NCI-H460 (cell line): ENCODE measurements around a stretch of chr20.

DNA sequence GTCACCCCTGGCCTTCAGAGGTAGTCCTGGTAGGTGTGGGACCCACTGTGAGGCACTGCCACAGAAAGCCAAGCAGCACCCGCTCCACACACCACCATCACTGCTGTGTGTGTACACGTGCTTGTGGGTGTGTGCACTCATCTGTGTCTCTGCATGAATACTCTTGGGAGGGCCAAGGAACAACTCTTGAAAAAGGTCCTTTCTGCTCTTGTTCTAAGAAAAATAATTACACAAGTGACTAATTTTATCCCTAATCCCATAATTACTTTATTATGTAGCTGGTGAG, 21.8 kb upstream of the EPB41L1 start:
RAMPAGE:
- cytosol, long total RNA = no peak
- long total RNA = no peak
- nucleus, long total RNA = no peak

DNA sequence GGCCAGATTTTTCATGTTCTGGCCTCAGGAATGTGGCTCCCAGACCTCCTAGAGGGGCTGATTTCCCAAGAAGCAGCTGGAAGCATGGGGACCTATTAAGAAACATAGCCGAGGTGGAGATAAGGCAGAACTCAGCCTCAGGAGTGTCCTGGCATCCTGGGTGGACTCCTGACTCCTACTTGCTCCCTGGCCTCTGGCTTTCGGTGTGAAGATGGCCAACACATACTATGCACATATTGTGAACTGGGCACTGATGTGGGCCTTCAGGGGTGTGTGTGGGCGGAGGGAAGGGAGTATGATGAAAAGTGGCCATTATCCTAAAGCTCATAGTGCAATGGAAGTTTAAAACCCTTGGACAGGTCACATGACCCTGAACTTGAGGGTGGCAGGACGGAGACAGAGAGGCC, 6.6 kb upstream of the EPB41L1 start:
RAMPAGE:
- cytosol, long total RNA = no peak
- long total RNA = no peak
- nucleus, long total RNA = no peak

RAMPAGE:
- cytosol, long total RNA = no peak
- long total RNA = no peak
- nucleus, long total RNA = no peak
Observed at GRCh38 chr20:36255889-36256405, 19.7 kb downstream of the AAR2 start.

RAMPAGE:
- cytosol, long total RNA = no peak
- long total RNA = no peak
- nucleus, long total RNA = no peak
Observed at GRCh38 chr20:36468317-36468757, 73.0 kb upstream of the MYL9 start.

DNA sequence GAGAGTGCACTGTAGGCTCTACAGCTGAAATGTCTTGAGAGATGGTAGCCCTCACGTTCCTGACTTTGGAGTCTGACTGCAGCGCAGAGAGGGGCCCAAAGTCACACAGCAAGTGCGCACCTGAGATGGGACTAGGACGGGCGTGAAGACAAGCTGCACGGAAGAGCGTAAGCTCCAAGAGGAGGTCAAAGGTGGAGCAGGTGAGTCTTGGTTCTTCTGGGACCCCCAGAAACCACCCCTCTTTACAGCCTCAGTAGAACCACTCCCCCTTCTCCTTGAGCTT, 607 bp downstream of the SLA2 start:
RAMPAGE:
- cytosol, long total RNA = no peak
- long total RNA = no peak
- nucleus, long total RNA = no peak

RAMPAGE:
- cytosol, long total RNA = no peak
- long total RNA = no peak
- nucleus, long total RNA = no peak
Observed at GRCh38 chr20:36703563-36704042, 42.3 kb downstream of the NDRG3 start.

GRCh38 chr20:36844943-36845649, 18.2 kb downstream of the SOGA1 start:
RAMPAGE:
- cytosol, long total RNA = no peak
- long total RNA = no peak
- nucleus, long total RNA = no peak

GRCh38 chr20:36886841-36887803, 11.2 kb downstream of the TLDC2 start:
RAMPAGE:
- cytosol, long total RNA = no peak
- long total RNA = no peak
- nucleus, long total RNA = no peak

RAMPAGE:
- cytosol, long total RNA = no peak
- long total RNA = no peak
- nucleus, long total RNA = no peak
Observed at GRCh38 chr20:37043230-37044031, 52.4 kb downstream of the RBL1 start.

RAMPAGE:
- cytosol, long total RNA = no peak
- long total RNA = no peak
- nucleus, long total RNA = no peak
Observed at GRCh38 chr20:37295465-37296100, 6.1 kb downstream of the MANBAL start.

RAMPAGE:
- cytosol, long total RNA = no peak
- long total RNA = no peak
- nucleus, long total RNA = no peak
Observed at GRCh38 chr20:37397575-37397975, 51.6 kb downstream of the SRC start.

DNA sequence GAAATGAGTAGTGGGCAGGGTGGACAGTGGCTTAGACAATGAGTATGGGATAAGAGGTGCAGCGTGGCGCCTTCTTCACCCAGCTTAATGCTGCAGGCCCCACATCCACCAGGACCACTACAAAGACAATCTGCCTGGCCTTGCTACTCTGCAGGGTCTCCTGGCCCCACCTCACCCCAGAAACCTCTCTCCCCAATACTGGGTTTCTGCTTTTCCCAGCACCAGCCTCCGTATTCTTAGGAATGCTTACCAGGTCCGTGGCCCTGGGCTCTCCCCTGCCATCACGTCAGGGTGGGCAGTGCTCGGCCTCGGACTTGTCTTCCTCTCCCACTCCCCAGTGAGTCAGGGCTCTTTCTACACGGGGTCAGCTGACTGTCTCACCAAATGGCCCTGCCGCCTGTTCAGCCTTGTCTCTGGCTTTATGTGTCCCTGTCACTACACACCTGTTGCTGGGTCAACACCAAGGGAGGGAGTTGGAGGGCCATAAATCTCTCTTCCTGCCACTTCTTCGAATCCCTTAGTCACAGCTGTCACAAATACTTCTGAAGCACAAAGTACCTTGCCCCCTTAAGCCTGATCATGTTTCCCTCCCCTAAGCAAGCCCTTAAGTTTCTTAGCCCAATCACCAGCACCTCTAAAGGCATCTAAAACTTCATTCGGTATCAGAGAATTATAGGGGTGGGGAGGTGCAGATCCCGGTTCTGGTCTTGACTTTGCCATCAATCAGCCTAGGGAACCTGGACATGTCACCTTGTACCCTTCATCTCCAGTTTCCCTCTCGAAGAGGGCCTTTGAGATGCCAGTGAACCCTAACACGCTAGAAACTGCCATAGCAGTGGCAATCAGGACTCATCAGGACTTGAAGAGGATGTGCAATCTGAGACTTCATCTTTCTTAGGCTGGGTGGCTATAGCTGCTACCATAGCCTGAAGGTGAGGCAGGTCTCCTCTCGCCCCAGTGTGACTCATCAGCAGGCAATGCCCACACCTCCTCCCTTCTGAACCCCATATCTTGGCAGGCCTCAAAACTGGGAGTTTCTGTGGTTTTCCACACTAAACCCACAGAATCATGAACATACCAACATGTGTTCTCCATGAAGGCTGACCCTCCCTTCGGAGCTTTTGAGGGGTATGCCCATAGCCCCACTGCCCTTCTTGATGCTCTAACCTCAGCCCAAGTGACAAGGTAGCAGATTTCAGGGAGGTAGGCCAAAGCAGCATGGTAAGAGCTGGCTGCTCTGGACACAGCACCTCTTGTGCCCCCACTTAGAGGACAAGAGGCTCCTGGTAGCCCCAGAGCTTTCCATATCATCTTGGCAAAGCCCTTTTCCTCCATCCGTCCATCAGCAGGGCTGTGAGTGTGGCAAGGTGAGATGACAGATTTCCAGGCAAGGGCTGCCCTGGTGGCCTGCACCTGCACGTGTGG, 3.0 kb downstream of the BLCAP start:
RAMPAGE:
- cytosol, long total RNA = no peak
- long total RNA = no peak
- nucleus, long total RNA = no peak

GRCh38 chr20:37525981-37526846, 1.5 kb downstream of the BLCAP start:
RAMPAGE:
- cytosol, long total RNA = no peak
- long total RNA = no peak
- nucleus, long total RNA = no peak

GRCh38 chr20:37916122-37916429, 13.1 kb downstream of the VSTM2L start:
RAMPAGE:
- cytosol, long total RNA = no peak
- long total RNA = no peak
- nucleus, long total RNA = no peak

GRCh38 chr20:37985936-37986448, 47.3 kb downstream of the TTI1 start:
RAMPAGE:
- cytosol, long total RNA = no peak
- long total RNA = no peak
- nucleus, long total RNA = no peak

GRCh38 chr20:38083743-38084123, 50.2 kb downstream of the RPRD1B start:
RAMPAGE:
- cytosol, long total RNA = no peak
- long total RNA = no peak
- nucleus, long total RNA = no peak

RAMPAGE:
- cytosol, long total RNA = no peak
- long total RNA = no peak
- nucleus, long total RNA = no peak
Observed at GRCh38 chr20:38114383-38114801, 50.7 kb downstream of the TGM2 start.

DNA sequence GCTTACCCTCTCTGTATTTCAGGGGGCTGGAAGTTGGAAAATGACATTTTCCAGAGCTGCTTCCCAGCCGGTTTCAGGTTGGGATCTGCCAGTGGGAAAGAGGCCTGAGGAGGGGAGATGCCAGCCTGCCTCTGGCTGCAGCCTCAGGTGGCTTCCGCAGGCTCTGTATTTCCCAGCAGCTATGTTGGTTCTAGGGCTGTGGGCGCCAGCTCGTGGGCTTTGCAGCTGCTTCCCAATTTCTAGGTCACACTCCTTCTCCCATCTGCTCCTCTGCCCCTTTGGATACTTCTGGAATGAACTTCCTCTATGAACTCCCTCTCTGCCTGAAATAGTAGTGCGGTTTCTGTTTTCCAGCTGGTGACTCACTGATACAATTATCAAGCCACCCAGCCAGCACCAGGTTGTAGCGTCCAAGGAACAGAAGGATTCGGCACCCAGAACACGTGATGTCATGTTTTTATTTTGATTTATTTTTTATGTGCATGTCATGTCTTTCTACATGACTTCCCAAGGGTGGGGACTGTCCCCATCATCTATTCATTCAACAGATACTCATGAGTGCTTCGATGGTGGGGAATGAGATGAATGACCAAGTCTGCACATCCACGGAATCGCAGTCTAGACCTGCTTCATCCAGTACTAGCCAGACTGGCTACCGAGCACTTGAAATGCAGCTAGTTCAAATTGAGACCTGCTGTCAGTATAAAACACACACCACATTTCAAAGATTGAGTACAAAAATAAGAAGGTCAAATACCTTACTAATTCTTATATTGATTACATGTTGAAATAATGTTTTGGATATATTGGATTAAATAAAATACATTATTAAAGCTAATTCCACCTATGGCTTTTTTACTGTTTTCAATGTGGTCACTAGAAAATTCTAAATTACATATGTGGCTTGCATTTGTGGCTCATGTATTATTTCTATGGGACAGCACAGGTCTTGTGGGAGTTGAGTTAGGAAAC, 37.8 kb downstream of the TGM2 start:
RAMPAGE:
- cytosol, long total RNA = no peak
- long total RNA = no peak
- nucleus, long total RNA = no peak

DNA sequence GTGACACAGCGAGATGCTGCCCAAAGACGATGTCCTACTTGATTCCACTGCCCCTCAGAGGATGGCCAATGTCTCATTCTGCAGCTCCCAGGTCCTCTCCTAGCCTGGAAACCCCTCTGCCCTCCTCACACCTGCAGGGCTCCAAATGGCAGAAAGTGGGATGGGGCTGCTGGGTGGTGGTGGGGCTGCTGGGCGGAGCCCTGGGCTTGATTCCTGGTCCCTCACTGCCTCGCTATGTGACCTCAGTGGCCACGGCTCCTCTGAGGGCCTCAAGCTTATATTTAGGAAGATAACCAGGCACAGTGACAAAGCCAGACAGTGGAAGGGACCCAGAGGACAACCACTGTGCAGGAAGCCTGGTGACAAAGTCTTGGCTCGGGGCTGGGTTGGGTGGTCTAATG, 28.5 kb downstream of the TGM2 start:
RAMPAGE:
- cytosol, long total RNA = no peak
- long total RNA = no peak
- nucleus, long total RNA = no peak

DNA sequence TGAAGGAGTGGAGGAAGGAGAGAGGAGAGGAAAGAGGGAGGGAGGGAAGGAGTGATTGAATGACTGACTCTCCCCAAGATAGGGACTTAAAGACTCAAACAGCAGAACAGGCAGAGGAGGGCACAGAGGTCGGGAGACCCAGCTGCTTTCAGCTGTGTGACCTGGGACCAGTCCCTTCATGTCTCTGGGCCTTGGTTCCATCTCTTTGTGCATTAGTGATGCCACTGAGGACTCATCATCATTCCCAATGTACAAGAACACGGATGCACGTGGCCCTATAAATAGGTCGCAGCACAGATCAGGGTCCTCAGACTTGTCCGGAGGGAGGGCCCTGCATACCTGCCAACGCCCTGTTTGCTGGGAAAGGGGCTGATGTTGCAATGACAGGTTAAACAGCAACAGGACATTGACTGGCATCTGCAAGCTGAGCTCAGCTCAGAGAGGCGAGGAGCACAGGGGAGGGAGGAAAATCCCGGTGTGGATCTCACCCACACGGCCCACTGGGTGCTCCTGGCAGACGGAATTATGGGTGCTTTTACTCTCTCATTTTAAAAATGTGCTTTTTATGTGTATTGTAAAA, 21.9 kb downstream of the TGM2 start:
RAMPAGE:
- cytosol, long total RNA = no peak
- long total RNA = no peak
- nucleus, long total RNA = no peak